Cerebellum (tissue), 5 donors: ENCODE measurements around the genes COMMD2 and SERP1.

- PRO-cap, 3 experiments, result no peak in any of the 3 experiments
- RAMPAGE, long total RNA, result no peak
These were observed 1.0 kb upstream of the TM4SF1 start for GRCh38 chr3:149378457-149378906.

GRCh38 chr3:149390640-149391300 lies 13.3 kb upstream of the TM4SF1 start:
- PRO-cap, 3 experiments, result no peak in any of the 3 experiments
- RAMPAGE, long total RNA, result no peak

DNA sequence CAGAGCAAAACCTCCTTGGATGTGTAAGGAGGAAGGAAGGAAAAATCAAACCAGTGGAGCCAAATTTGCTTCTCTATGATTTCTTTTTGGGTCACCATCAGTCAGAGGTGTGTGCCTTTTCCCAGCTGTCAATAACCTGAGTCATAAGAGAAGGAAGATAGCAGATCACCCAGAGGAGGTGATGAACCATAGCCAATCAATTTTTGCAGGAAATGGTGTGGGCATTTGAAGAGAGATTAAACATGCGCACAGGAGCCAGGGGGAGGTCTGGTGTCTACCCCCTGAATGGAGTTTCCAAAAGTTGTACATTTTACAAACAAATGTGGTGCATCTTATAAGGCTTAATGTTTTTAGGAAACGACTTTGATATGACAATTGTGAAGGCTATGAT lies 27.2 kb upstream of the TM4SF1 start:
- PRO-cap, 3 experiments, result no peak in any of the 3 experiments
- RAMPAGE, long total RNA, result no peak

DNA sequence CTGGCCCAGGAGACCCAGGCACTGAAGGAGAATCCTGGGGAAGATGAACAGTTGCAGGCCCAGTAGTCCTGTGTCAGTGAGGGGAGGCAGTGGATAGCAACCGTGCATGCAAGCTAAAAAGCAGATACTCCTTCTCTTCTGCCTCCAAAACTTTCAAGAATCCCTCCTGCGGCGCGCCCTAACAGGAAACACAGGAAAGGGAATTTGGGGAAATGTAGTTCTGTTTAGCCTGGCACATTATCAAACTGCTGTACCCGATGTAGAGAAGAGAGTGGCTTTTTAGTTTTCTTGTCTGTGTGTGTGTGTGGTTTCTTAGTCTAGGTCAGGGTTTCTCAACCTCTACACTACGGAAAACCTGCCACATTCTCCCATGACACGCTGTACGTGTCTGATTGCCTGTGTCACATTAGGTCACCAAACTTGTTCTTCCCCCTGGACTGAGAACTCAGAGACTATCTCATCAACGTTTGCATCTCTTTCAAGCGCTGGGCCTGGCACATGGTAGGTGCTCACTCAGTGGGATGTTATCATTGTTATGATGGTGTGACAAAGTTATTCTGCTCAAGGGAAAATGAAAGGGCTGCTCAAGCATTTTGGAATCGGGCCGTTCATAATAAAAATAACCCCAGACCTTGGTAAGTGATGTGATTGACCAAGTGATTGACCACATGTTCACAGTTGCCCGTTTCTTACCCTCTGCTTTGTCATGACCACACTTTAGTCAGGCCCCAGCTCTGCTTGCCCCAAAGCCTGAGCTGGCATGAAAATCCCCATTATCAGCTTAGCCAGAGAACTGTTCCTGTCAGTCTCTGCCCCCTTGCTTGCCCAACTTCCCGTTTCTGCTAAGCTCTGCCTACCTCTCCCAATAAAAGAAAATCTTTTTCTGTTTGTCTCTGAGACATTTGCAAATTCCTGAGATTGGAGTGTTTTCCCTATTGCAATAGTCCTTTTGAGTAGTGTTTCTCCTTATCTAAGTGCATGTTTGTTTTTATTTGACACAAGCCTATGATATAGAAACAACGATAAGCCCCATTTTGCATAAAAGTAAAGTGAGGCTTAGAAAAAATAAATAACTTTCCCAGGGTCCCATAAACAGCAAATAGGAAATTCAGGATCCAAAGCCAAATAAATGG lies 33.3 kb downstream of the TM4SF4 start:
- PRO-cap, 3 experiments, result no peak in any of the 3 experiments
- RAMPAGE, long total RNA, result no peak

DNA sequence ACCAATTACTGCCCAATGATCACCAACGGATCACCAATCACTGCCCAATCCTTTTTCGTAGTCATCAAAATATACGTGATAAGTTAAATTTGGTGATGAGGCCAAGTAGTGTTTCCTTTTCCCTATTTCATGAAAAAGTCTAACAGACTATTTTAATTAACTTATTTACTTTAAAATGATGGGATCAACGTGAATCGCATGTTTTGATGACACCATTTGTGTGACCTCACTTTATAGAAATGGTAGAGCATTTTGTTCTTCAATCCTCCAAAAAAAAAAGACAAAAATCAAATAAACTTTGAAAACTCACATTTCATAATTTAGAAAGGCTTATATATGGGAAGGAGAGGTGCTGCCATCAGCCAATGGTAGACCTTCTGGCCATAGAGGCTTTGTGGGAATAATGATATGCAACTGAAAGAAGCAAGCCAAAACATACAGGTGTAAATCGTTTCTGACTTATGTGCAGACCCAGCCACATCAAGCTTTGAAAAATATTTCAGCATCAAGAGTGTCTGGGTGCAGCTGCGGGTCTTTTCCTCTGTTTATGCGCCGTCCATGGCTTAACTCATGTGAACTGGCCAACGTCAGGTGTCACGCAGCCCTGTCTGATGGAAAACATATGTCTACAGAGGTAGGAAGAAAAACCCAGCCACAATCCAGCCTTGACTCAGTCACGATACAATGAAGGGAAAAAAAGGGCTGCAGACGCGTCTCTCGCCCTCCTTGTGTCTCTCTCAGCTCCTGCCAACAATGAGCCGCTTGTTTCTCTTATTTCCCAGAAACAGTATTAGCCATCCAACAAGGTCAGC lies 79.0 kb downstream of the TM4SF4 start:
- PRO-cap, 3 experiments, result no peak in any of the 3 experiments
- RAMPAGE, long total RNA, result no peak

DNA sequence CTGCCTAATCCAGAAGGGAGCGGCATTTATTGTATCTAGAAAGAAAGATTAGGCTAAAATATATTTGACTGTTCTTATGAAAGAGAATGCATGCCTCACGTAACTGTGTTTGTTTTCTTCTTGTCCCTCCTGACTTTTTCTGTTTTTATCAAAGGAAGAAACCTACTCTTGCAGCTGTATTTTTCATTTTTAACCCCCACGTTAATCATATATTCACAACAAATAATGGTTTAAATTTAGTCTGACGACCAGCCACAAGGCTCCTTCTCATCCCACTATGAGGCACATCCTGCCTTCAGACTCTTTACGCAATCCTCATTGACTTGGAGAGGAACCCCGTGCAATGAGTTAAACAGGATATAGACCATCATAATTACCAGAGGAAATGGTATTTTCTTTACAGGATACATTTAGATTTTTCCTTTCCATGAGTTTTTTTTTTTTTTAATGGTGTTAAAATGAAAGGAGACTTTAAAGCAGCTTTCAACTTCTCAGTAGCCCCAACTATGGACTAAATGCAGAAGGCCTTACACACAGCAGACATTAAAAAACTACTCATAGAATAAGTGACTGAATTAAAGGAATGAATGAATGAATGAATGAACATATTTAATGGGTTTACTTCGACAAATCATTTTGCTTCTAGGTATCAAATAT lies 68.5 kb downstream of the WWTR1 start:
- PRO-cap, 3 experiments, result no peak in any of the 3 experiments
- RAMPAGE, long total RNA, result no peak

- PRO-cap, 3 experiments, result no peak in any of the 3 experiments
- RAMPAGE, long total RNA, result no peak
These were observed 3.6 kb downstream of the WWTR1 start for GRCh38 chr3:149654028-149654760.

DNA sequence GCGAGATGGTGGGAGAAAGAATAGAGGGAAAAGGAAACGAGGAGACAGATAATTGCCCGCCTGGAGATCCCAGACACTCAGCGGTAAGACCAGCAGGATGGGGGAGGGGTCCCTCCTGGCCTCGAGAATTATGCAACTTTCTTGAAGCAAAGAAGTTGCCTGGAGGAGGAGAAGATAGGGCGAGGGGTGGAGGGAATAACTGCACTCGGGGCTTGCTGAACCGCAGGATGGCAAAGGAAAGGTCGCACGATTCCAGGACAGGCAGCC lies 508 bp downstream of the WWTR1 start:
- PRO-cap, 3 experiments, result no peak in any of the 3 experiments
- RAMPAGE, long total RNA, result no peak

- PRO-cap, 3 experiments, result no peak in any of the 3 experiments
- RAMPAGE, long total RNA, result no peak
These were observed 932 bp upstream of the WWTR1 start for GRCh38 chr3:149658737-149659177.

- PRO-cap, 3 experiments, result peak in 3 of 3 experiments; most common plus-strand start chr3:149752622 (in 1); most common minus-strand start chr3:149752489 (in 3)
- RAMPAGE, long total RNA, result start-site peak on the minus strand at chr3:149752448-149752494, 1,109 and 1,688 reads in 2 replicates
These were observed at the start of gene COMMD2 for GRCh38 chr3:149751796-149753080. COMMD2 (minus strand) TSS chr3:149752489.

GRCh38 chr3:149860156-149861220 lies 47.5 kb downstream of the RNF13 start:
- PRO-cap, 3 experiments, result no peak in any of the 3 experiments
- RAMPAGE, long total RNA, result no peak

DNA sequence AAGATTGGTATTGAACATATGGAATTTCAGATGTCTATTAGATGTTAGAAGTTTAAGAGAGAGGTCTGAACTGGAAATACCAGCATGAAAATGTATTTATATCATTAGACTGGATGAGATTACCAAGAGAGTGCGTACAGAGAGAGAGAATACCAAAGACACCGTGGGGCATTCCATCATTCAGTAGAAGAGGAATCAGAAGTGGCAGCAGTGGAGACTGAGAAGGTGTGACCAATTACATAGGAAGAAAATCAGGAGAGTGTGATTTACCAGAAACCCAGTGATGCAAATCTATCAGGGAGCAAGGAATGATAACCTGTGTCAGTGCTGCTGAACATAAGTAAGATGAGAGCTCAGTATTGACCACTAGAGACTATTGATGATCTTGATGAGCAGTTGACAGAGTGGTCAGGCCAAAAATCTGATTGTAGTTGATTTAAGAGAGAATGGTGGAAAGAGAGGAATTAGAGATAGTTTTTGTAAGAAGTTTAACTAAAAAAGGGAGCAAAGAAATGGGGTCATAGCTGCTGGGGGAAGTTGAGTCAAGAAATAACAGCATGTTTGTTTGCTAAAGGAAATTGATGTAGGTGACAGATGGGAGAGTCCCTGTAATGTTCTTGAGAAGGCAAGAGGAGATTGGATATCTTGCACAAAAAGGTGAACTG lies 46.3 kb downstream of the PFN2 start:
- PRO-cap, 3 experiments, result no peak in any of the 3 experiments
- RAMPAGE, long total RNA, result no peak

DNA sequence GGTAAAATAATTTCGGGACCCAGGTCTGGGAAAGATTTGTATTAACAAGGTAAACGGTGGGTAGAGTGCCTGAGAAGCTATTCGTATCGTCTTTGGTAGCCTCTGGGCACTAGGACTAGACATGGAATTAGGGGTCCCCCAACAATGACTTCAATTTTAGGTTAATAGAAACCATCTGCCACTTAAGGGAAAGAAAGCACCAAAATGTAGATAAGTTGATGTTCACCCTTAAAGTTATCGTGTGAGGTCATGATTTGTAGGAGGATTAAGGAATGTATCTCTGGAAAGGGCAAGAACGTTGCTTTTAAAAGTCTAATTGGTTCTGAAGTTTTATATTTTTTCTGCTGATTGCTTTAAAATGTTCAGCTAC lies 1.3 kb upstream of the PFN2 start:
- PRO-cap, 3 experiments, result no peak in any of the 3 experiments
- RAMPAGE, long total RNA, result no peak

- PRO-cap, 3 experiments, result no peak in any of the 3 experiments
- RAMPAGE, long total RNA, result no peak
These were observed 192.0 kb upstream of the TSC22D2 start for GRCh38 chr3:150216027-150216490.

- PRO-cap, 3 experiments, result no peak in any of the 3 experiments
- RAMPAGE, long total RNA, result no peak
These were observed 6.3 kb downstream of the TSC22D2 start for GRCh38 chr3:150414222-150414977.

DNA sequence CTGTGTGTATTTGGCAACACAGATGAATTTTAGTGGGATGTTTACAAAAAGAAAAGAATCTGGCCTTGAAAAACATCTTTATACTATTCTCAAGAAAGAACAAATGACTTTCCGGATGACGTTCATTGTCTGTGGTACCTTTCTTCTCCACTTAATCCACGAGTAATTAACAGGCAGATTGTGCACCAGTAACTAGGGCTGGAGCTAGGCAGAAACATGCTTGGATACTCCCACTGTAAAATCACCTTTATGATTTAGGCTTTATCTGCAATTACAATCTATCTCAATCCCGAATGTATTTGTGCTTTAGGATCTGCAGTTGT lies 8.1 kb downstream of the SERP1 start:
- PRO-cap, 3 experiments, result no peak in any of the 3 experiments
- RAMPAGE, long total RNA, result no peak

- PRO-cap, 3 experiments, result no peak in any of the 3 experiments
- RAMPAGE, long total RNA, result no peak
These were observed 7.3 kb downstream of the SERP1 start for GRCh38 chr3:150538599-150539692.

GRCh38 chr3:150545935-150546576 lies at the start of gene SERP1:
SERP1 (minus strand) TSS chr3:150546496.
- PRO-cap, 3 experiments, result peak in 3 of 3 experiments; most common plus-strand start chr3:150546260 (in 1); most common minus-strand start chr3:150546501 (in 3)
- RAMPAGE, long total RNA, result no peak

- PRO-cap, 3 experiments, result no peak in any of the 3 experiments
- RAMPAGE, long total RNA, result no peak
These were observed 22.1 kb downstream of the SIAH2 start for GRCh38 chr3:150740703-150741358.

GRCh38 chr3:150744570-150745086 lies 18.3 kb downstream of the SIAH2 start:
- PRO-cap, 3 experiments, result no peak in any of the 3 experiments
- RAMPAGE, long total RNA, result no peak